HT1080 (cell line): ENCODE measurements around the genes YIPF4 and FEZ2.

GRCh38 chr2:30979859-30980425 is 158.3 kb downstream of the GALNT14 start:
RAMPAGE:
- cytosol, long total RNA: no peak
- long total RNA: no peak
- nucleus, long total RNA: no peak

DNA sequence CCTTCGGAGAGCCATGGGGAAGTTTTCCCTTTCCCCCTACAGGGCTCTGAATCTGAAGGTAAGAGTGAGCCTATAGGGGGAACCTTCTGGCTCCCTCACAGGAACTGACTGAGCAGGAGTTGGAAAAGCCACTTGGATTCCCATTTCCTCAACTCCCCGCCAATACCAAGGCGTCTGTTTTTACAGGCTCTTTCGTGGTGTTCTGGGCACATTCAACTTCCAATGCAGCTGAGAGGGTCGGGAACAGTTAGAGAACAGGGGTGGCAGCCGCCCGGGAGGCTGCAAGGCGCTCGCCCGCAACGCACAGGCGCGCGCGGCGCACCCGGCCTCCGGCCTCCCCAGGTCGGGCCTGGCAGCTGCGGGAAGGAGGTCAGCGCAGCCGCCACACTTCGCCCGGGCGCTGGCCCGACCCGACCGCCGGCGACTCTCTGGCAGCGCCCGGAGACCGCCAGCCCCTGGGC is 1.0 kb downstream of the GALNT14 start:
RAMPAGE:
- cytosol, long total RNA: no peak
- long total RNA: no peak
- nucleus, long total RNA: no peak

GRCh38 chr2:31704441-31704939 is 123.8 kb upstream of the SRD5A2 start:
RAMPAGE:
- cytosol, long total RNA: no peak
- long total RNA: no peak
- nucleus, long total RNA: no peak

RAMPAGE:
- cytosol, long total RNA: no peak
- long total RNA: no peak
- nucleus, long total RNA: no peak
Measured at GRCh38 chr2:31812053-31812689, 198.6 kb downstream of the MEMO1 start.

RAMPAGE:
- cytosol, long total RNA: no peak
- long total RNA: no peak
- nucleus, long total RNA: no peak
Measured at GRCh38 chr2:31907176-31907630, 103.6 kb downstream of the MEMO1 start.

DNA sequence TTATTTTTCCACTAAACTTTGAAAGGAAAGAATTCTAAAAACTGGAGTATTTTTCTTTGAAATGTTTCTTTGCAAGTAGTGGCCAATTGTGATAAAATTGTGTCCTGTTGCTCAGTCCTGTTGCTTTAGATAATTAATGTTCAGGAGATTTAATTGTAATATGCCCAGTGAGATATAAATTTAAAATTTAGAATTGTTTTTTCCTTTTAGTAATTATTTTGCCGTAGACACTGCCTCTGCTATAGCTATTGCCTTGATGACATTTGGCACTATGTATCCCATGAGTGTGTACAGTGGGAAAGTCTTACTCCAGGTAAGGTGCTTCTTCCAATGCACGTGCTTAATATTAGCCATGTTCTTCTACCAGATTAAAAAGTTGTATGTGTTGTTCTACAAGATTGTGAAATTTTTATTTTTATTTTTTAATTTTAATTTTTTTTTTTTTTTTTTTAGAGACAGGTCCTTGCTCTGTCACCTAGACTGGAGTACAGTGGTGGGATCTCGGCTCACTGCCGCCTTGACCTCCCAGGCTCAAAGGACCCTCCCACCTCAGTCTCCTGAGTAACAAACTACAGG is 38.8 kb downstream of the SLC30A6 start:
RAMPAGE:
- cytosol, long total RNA: no peak
- long total RNA: no peak
- nucleus, long total RNA: no peak

RAMPAGE:
- cytosol, long total RNA: no peak
- long total RNA: no peak
- nucleus, long total RNA: no peak
Measured at GRCh38 chr2:32277489-32278817, at the start of gene YIPF4. YIPF4 (plus strand) TSS chr2:32277904.

GRCh38 chr2:32305394-32306282 is 27.9 kb downstream of the YIPF4 start:
RAMPAGE:
- cytosol, long total RNA: no peak
- long total RNA: no peak
- nucleus, long total RNA: no peak

DNA sequence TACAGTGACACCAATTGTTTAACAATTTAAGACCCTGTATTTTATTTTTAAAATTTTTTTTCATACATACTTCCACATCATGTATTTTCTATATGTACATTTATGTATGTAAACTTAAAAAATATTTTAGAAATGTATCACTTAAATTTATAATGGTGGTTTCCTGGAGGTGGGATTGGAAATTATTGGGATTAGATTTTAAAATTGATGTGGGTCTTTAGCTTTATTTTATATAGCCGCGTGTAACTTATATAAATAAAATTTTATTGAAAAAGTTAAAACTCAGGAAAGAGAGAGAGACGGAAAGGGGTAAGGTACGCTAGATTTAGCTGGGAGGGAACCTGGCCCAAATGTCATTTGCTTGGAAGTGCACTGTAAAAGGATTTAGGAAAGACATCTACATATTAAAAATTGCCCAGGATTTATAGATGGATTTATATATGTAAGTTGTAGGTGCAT is 41.7 kb downstream of the BIRC6 start:
RAMPAGE:
- cytosol, long total RNA: no peak
- long total RNA: no peak
- nucleus, long total RNA: no peak

DNA sequence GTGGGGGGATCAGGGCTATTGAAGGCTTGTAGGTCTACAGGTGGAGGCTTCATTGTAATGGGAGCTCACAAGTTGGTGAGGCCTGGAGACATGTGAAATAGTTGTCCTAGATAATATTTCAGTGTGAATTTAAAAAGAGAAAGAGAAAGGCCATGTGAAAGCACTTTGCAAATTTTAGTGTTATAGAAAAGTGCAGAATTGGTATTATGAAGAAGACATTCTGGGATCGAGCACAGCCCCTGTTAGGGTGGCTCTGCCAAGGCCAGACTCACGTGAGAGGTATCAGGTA is 22.2 kb upstream of the LTBP1 start:
RAMPAGE:
- cytosol, long total RNA: no peak
- long total RNA: no peak
- nucleus, long total RNA: no peak

RAMPAGE:
- cytosol, long total RNA: no peak
- long total RNA: no peak
- nucleus, long total RNA: no peak
Measured at GRCh38 chr2:33437123-33437962, 39.1 kb upstream of the RASGRP3 start.

DNA sequence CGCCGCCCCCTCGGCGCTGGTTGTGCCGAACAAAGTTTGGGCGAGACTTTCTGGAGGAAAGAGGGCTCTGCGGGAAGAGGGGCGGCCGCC is 930 bp downstream of the CRIM1 start:
RAMPAGE:
- cytosol, long total RNA: no peak
- long total RNA: no peak
- nucleus, long total RNA: no peak

DNA sequence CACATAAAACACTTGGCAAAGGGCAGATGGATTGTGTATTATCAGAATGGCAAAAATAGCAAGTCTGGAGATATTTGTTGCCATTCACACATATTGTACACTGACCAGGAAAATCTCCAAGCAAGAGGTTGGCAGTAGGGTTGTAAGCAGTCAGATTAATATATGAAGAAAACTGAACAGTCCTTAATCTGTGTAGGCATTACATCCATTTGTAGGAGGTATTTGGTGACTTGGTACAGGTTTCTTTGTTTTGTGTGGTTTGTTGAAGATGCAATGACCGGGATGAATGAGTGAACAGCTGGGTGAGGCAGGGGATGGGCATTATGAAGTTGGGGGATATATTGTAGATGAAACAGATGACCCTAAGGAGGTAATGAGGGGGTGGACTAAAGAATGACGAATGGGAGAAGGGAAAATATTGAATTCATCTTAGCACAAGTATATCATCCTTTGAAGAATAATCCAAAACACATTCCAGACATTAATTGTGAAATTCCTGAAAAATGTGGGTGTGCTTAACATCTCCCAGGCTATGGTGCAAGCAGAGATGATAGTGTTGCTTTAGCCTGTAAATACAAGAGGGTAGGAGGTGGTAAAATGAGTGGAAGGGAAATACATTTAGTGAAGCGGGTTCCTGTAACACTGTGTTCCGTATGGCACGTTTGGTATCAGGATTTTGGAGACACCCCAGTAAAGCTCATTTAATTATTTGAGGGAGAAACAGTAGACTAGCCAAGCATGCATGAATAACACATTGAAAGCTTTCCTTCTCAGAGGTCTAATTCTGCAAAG is 5.8 kb downstream of the CRIM1 start:
RAMPAGE:
- cytosol, long total RNA: no peak
- long total RNA: no peak
- nucleus, long total RNA: no peak

GRCh38 chr2:36398842-36399626 is 43.5 kb downstream of the CRIM1 start:
RAMPAGE:
- cytosol, long total RNA: no peak
- long total RNA: no peak
- nucleus, long total RNA: no peak

RAMPAGE:
- cytosol, long total RNA: no peak
- long total RNA: no peak
- nucleus, long total RNA: no peak
Measured at GRCh38 chr2:36404248-36405005, 48.8 kb downstream of the CRIM1 start.

DNA sequence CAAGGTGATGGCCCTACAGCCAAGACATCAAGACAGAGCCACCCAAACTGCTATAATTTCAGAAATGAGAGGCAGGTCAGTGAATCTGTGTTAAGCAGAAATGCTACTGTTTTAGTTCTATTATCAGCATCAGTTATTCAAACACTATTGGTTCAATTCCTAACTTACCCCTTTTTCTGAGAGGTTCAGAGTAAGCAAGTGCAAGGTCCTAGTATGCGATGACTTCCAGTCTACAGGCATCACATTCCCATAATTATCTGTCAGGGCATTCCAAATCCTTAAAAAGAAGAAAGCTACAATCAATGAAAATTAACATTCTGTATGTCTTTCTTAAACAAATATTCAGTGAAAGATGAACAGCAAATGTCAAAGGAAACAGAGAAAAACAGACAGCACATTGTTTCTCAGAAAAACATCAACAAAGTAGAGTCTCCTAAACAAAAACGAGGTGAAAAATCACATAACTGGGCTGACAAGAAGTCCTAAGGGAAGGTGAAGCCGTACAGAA is 7.2 kb downstream of the FEZ2 start:
RAMPAGE:
- cytosol, long total RNA: no peak
- long total RNA: no peak
- nucleus, long total RNA: no peak

GRCh38 chr2:36597399-36598589 is at the start of gene FEZ2:
FEZ2 (minus strand) TSS chr2:36598168.
RAMPAGE:
- cytosol, long total RNA: no peak
- long total RNA: start-site peak on the minus strand at chr2:36597882-36598038, 17 reads
- nucleus, long total RNA: no peak

RAMPAGE:
- cytosol, long total RNA: no peak
- long total RNA: no peak
- nucleus, long total RNA: no peak
Measured at GRCh38 chr2:36649933-36650520, 46.5 kb upstream of the VIT start.

RAMPAGE:
- cytosol, long total RNA: no peak
- long total RNA: no peak
- nucleus, long total RNA: no peak
Measured at GRCh38 chr2:36893884-36894111, 72.5 kb downstream of the STRN start.

DNA sequence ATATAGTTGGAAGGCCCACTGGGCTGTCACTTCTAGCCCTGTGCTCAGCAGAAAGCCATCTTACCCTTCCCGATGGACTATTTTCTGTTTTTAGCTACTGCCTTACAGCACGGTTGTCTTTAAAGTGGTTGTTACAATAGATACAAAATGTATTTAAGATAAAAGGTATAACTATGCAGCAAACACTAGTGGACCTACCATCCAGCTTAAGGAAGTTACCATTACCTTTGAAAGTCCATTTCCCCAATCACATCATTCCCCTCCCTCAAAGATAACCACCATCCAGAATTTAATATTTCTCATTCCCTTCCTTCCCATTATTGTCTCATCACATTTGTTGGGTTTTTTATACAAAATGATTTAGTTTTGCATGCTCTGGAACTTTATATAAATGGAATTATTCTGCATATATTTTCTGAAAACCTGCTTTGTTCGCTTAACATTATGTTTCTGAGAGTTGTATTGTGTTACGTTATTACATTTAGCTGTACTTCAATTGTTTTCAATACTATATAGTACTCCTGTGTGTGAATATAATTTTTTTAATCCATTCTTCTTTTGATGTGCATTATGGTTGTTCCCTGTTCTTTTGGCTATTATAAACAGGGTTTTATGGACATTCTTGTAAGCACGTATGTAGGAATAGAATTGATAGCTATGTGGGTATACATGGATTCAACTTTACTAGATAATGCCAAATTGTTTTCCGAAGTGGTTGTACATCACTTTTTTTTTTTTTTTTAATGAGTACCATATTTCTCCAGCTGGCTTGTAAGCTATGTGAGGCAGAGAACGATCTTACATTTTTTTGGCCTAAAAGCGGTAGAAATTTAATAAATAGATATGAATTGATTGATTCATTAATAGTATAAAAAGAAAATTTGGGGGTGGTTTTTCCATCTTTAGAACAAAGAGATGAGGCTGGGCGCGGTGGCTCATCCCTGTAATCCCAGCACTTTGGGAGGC is 21.8 kb downstream of the GPATCH11 start:
RAMPAGE:
- cytosol, long total RNA: no peak
- long total RNA: no peak
- nucleus, long total RNA: no peak